Subcutaneous preadipocyte (primary cell): Measurements from ENCODE around the genes MMUT and GLYATL3.

DNA sequence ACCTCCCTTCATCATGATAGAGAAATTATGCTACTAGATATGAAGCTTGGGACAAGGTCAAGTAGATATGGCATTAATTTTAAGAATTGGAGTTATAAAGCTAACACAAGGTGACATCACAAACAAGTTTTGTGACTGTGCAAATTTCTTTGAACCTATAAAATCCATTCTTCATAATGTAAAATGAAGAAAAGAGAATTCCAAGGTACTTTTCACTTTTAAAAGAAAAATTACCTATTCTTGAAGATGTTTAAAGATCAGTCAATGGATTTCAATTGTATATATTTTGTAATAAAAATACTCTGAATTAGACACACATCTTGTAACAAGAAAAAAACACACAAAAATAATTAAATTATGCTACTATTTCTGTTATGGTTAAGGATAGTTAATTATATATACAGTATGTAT is 604.3 kb upstream of the PTCHD4 start:
- CAGE, long polyA plus RNA, result no peak

DNA sequence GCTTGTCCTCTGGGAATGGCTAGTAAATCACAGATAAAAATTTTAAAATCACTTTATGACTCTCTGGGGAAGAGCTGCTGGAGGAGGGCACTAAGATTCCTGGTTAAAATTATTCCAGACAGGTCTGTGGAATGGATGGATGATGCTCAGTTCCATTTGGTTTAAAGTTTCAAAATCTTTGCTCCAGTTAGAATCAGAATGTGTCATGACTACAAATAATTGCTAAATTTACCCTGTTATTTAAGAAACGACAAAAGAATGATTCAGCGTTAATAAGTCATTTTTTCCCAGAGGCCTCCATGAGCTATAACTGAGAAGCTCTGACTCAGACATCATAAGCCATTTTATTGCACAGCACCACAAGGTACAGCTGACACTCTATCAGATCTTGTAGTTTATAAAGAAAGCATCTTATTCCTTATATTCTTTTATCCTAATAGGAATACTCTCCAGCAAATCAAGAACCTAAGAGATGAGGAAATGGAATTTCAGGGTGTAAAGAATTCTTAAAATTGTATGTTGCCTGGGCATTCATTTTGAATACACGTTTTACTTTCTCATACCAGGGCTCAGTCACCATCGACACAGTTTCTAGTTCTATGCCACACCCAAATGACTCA is 636.1 kb downstream of the MMUT start:
- CAGE, long polyA plus RNA, result no peak

- CAGE, long polyA plus RNA, result no peak
These were observed at the start of gene MMUT for GRCh38 chr6:49462482-49463798. Gene MMUT, minus strand, starts transcription at chr6:49463253.

DNA sequence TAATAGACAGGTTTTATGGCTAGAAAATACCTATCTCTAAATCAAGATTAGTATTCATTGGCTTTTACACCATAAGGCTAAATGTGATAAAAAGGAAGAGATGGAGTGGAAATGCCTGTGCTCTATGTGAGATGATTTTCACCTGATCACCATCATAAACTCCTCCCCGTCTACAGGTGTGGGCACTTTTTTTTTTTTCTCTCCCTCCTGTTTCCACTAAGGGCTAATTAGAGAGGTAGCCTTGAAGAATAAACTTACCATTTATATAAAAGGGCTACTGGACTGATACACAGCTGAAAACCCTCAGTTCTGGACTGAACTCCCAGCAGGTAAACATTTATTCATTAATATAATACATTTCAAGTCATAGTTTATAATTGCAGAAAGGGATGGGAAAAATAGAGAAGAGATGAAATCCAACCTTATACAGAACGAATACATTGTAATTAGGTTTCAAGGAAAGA is at the start of gene GLYATL3:
GLYATL3 (plus strand) TSS at position 210 of the 464 bp plus-strand sequence.
- CAGE, long polyA plus RNA, result no peak

GRCh38 chr6:49646029-49646951 is 9.7 kb upstream of the RHAG start:
- CAGE, long polyA plus RNA, result no peak

- CAGE, long polyA plus RNA, result no peak
These were observed 20.3 kb downstream of the PGK2 start for GRCh38 chr6:49766613-49767315.

GRCh38 chr6:50093334-50093995 is 43.7 kb upstream of the DEFB112 start:
- CAGE, long polyA plus RNA, result no peak

- CAGE, long polyA plus RNA, result no peak
These were observed 231.4 kb downstream of the TFAP2B start for GRCh38 chr6:51049885-51050707.

- CAGE, long polyA plus RNA, result no peak
These were observed 498.9 kb downstream of the TFAP2B start for GRCh38 chr6:51317591-51318039.

- CAGE, long polyA plus RNA, result no peak
These were observed 41.9 kb upstream of the IL17A start for GRCh38 chr6:52144347-52144650.

DNA sequence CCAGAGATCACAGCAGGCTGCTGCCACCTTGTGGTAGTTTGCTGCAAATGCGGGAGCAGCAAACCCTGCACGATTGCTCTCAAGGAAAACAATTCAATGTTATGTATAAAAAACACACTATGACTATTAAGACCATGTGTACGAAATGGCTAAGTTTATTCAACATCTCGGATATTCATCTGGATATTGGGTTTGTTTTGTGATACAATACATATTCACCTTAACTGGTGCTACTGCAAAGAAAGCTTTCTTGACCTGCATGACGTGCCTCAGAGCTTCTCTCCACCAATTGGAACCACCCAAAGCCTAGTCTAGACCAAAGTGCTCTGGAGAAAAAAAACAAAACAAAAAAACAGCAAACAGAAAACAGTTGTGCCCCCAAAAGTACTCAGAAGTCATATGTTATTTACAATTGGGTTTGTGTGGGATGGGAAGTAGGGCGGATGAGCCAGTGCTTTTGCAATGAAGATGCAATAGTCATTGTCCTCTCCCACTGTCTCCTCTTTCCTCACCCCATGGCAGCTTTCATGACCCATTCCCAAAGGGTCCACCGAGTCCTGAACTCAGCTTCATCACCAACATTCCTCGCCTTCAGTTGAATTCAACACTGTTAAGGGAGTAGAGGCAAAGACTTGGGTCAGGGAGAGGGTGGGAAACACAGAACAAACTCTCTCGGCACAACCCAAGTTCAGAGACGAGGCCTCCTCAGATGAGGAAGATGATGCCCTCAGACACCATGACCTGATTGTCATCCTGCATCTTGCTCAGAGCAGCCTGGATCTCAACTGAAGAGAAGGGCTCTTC is 19.8 kb upstream of the IL17F start:
- CAGE, long polyA plus RNA, result no peak

- CAGE, long polyA plus RNA, result no peak
These were observed 71.4 kb downstream of the TRAM2 start for GRCh38 chr6:52505418-52505999.

DNA sequence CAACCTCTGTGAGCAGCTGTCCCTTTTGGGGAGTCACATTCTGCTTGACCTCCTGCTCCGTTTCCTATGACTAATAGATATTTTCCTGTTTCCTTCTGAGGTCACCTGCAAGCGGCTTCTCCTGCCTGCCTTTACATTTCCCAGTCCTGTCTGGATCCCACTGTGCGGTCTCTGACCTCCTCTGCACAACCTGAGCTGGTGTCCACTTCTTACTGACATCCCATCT is 54.2 kb downstream of the TRAM2 start:
- CAGE, long polyA plus RNA, result no peak

GRCh38 chr6:52537205-52537664 is 39.6 kb downstream of the TRAM2 start:
- CAGE, long polyA plus RNA, result no peak

DNA sequence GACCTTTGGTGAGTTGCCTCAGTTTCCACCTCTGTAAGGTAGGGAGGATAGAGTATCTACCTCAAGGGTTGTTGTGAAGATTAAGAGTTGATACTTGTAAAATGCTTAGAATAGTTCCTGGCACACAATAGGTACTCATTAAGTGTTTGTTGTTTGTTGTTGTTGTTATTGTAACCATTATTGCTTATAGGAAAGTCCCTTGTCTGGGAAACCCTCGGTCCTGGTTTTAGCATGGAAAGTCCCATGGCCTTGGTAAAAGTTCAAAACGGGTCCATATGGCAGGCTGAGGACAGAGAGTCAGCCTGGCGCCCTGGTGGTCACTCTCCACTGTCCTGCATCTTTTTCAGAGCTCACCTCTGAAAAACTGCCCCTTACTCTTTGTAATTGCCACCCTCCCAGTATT is 7.9 kb upstream of the TMEM14A start:
- CAGE, long polyA plus RNA, result no peak

- CAGE, long polyA plus RNA, result no peak
These were observed 8.8 kb upstream of the GSTA3 start for GRCh38 chr6:52918205-52918739.

DNA sequence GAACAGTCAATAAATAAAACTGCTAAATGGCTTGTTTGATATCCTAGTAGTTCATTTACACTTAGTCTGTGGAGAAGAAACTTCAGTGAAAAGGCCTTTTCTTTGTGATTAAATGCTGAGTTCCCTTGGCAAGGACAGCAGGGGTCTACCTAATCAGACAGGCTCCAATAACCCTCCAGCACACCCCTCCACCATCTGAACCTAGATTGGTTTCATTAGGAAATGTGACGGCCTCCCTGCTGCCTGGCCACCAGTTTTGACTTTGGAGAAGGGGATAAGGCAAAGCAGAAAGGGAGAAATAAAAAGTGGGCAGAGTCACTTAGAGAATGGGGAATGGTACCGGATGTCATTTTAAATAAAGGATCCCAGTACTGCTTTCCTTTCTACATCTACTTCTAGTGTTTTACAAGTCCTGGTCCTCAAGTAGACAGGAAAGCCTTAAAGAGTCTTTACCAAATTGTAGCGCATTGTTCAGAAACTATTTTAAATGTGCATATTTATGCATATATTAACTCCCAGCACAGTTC is 1.4 kb downstream of the CILK1 start:
- CAGE, long polyA plus RNA, result no peak

GRCh38 chr6:53067884-53068676 is 2.9 kb downstream of the FBXO9 start:
- CAGE, long polyA plus RNA, result no peak

GRCh38 chr6:53347737-53348664 is 749 bp downstream of the ELOVL5 start:
- CAGE, long polyA plus RNA, result no peak

GRCh38 chr6:53664518-53665173 is 910 bp downstream of the KLHL31 start:
- CAGE, long polyA plus RNA, result no peak